Measurements from ENCODE around the genes TDG and EID3.

GRCh38 chr12:101932332-101932763, 55.0 kb downstream of the DRAM1 start:
- CAGE, long polyA plus RNA = no peak
- RRBS = no CpG with 5 or more reads among the region's 5 CpGs

- CAGE, long polyA plus RNA = no peak
- RRBS = no CpG with 5 or more reads among the region's 2 CpGs
Measured at GRCh38 chr12:102121020-102121286, 970 bp downstream of the PARPBP start.

DNA sequence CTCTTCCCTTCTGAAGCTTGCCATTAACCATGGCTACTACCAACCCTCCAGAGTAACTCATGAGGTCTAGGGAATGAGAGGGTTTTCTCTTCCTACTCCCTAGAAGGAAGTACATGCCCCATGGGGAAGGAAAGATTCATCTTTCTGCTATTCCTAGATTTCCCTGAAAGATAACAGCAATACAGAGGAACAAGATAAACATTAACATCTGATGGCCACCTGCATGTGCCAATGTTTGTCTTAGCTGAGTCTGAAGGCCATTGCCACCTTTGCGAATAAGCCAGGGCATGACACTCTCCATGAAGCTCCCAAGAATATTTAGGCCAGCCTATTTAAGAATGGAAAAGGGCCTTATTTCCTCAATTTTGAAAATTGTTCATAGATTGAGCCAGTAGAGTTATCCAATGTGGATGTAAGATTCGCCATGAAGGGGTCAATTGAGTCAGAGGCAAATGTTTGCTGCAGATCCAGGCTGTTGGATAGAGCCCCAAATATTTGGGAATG, 26.0 kb downstream of the IGF1 start:
- CAGE, long polyA plus RNA = no peak
- RRBS = no CpG with 5 or more reads among the region's 2 CpGs

GRCh38 chr12:102878806-102879499, 38.1 kb downstream of the PAH start:
- CAGE, long polyA plus RNA = no peak
- RRBS = no CpG with 5 or more reads among the region's 15 CpGs

GRCh38 chr12:102921370-102921709, 4.3 kb upstream of the PAH start:
- CAGE, long polyA plus RNA = no peak

- CAGE, long polyA plus RNA = no peak
- RRBS = 3% methylated on average over 24 of the region's 86 CpGs
Measured at GRCh38 chr12:102958192-102958909, 877 bp downstream of the ASCL1 start.

DNA sequence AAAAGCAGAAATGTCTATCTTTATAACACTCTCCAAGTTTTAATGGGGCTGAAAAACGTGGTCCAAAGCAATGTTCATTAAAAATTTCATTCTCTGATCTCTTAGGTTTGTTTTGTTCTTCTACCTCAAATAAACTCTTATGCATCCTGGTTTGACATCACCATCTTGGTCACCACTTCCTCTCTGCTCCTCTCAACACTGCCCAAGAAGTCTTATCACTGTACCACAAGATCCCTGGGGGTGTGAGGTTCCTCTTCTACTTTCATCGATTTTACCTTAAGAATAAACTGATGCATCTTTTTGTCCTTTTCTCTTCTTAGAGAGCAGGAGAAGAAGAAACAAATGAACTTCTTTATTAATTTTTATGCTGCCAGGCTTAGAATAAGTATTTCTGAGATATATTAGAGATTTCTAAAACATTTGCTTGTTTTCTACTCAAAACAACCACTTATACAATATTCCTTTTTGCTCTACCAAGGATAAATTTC, 40.3 kb downstream of the C12orf42 start:
- CAGE, long polyA plus RNA = no peak
- RRBS = no CpG with 5 or more reads among the region's 2 CpGs

- CAGE, long polyA plus RNA = no peak
- RRBS = no CpG with 5 or more reads among the region's 6 CpGs
Measured at GRCh38 chr12:103793750-103794257, 47.2 kb downstream of the NT5DC3 start.

DNA sequence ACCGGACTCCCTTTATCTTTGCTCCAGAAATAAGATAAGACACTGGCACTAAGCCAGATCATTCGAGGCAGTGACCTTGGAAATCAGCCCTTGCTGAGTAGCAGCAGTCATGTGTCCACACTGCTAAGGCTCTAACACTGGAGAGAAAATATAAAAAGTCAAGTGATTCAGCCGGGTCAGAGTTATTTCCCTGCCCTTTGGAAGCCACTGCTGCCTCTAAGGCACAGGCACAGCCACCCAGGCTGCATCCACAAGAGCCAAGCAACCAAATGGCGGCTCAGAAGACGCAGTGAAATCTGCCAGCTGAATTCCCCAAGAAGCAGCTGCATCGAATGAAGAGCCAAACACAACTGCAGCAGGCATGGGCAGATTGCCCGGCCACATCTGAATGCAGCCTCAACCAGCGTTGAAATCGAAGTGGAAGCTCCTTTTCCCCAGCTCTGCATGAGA, 40.7 kb downstream of the NT5DC3 start:
- CAGE, long polyA plus RNA = no peak
- RRBS = no CpG with 5 or more reads among the region's 9 CpGs

DNA sequence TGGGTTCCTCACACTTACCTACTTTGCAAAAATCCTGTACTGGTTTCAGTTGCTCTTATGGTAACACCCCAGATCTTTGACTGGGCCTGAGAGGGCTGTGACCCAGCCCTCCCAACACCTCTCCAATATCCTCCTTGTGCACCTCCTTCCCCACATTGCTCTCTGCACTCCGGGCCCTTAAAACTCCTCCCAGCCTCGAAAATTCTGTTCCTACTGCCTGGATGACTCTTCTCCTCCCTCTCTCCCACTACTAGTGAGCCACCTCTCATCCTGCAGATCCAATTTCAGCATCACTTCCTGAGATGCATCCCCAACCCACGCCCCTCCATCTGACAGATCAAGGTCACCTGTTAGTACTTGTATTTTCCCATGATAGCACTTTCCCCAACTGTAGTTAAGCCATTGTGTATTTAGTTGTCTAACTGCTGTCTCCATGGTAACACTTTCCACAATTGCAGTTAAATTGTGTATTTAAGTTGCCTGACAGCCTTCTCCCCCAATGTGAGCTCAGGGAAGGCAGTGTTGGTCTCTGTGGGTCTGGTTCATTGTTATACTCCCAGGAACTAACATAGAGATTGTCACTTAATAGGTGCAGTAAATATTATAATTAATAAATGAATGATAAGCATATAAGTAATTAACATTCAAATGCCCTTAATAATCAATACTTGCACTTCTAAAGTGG, 11.6 kb upstream of the NT5DC3 start:
- CAGE, long polyA plus RNA = no peak
- RRBS = no CpG with 5 or more reads among the region's 3 CpGs

GRCh38 chr12:103938098-103938643, 8.0 kb downstream of the HSP90B1 start:
- CAGE, long polyA plus RNA = no peak
- RRBS = no CpG with 5 or more reads among the region's 2 CpGs

DNA sequence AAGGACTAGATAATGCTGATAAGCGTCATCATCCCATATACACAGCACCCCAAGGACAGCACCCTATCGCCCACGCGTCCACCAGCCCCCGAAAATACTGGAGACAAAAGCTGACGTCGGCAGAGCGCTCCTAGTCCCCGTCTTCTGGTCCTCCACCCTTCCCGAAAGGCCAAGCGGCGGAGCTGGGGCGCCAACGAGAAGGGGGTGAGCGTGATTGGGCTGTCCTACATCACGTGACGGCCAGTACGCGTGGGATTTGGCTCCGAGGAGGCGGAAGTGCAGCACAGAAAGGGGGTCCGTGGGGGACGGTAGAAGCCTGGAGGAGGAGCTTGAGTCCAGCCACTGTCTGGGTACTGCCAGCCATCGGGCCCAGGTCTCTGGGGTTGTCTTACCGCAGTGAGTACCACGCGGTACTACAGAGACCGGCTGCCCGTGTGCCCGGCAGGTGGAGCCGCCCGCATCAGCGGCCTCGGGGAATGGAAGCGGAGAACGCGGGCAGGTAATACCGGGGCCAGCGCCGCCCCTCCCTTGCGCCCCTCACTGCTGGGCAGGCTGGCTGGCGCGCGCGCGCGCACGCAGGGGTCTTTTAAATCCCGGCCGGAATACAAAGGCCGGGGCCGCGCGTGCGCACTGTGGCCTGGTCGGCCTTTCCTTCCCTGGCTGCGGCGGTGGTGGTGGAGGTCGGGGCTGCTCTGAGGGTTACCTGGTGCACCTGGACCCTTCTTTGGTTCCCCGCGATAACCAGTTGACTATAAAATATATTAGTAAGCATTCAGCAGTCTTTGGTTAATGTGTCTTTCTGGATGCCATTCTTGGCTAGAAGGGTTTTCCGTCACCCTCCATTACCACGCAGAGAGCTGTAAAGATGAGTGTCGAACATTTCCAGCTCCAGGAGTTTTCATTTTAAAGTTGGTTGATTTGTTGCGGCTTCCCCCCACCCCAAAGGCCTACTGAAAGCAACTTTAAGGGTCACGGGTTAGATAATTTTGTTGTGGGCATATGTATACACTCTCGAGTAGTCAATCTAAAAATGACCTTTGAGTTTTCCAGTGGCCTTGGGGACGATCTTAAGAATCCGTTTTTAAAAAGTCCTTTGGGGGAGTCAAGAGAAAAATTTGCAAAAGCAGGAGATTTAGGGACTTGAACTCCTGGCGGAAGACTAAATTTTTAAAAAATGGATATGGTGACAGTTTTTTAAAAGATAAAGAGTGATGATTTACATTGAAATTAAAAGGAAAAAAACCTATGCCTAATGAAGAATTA, at the start of gene TDG:
Gene TDG (plus strand): TSS at position 311 of the 1,263 bp plus-strand sequence.
- CAGE, long polyA plus RNA = start-site peak on the plus strand centred at position 297 of the sequence, 91 bp wide, 603 and 598 reads in 2 replicates
- RRBS = 1% methylated on average over 20 of the region's 70 CpGs

DNA sequence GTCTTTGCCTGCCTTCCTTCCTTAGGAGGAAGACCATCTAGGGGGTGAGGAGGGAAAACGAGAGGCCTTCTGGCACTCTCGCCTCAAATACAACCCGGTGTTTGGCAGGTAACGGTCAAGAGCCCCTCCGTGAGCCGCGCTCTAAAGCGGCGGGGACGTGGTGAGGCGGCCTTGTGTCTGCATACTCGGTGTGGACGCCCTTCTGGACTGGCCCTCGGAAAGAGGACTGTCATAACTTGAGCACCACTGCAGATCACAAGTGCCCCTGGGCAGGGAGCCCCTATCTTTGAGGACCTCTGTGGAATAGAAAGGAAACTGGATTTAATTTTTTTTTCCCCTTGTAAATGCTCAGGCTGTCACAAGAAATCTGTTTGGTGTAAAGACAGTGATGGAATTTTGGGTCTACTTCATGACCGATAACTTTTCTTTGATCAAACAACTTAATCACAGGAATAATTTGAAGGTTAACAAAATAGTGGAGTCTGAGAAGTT, 828 bp downstream of the HCFC2 start:
- CAGE, long polyA plus RNA = no peak
- RRBS = no CpG with 5 or more reads among the region's 15 CpGs

- CAGE, long polyA plus RNA = no peak
- RRBS = 22% methylated on average over 21 of the region's 83 CpGs
Measured at GRCh38 chr12:104303301-104304593, at the start of gene EID3. Gene EID3, plus strand, starts transcription at chr12:104303739.

DNA sequence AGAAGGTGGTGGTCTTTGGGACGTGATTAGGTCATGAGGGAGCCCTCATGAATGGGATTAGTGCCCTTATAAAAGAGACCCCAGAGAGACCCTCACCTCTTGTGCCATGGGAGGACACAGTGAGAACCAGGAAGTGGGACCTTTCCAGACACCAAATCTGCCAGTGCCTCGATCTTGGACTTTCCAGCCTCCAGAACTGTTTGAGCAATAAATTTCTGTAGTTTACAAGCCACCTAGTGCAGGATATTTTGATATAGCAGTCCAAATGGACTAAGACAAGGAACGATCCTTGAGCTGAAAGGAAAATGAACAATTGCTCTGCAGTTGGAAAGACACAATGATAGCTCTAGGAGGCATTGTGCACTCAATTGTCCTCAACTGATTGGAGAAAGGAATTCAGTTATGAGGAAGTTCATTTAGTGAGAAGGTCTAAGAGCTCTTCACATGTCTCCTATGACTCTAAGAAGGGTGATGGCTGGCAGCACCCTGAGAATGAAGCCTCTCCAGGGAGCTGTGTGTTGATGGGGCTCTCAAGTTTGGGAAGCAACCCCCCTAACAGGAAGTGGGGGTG, 20.9 kb downstream of the CHST11 start:
- CAGE, long polyA plus RNA = no peak
- RRBS = no CpG with 5 or more reads among the region's 3 CpGs

GRCh38 chr12:104478095-104479331, 21.8 kb downstream of the CHST11 start:
- CAGE, long polyA plus RNA = no peak
- RRBS = no CpG with 5 or more reads among the region's 12 CpGs

DNA sequence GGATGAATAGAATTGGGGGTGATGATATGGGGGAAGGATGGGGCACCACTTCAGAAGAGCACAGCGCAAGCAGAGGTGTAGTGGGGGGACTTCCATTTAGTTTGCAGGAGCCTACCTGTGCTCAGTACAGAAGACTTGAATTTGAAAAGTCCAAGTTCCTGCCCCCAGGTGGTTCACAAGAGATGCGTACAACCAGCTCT, 175.4 kb downstream of the CHST11 start:
- CAGE, long polyA plus RNA = no peak
- RRBS = no CpG with 5 or more reads among the region's 2 CpGs

DNA sequence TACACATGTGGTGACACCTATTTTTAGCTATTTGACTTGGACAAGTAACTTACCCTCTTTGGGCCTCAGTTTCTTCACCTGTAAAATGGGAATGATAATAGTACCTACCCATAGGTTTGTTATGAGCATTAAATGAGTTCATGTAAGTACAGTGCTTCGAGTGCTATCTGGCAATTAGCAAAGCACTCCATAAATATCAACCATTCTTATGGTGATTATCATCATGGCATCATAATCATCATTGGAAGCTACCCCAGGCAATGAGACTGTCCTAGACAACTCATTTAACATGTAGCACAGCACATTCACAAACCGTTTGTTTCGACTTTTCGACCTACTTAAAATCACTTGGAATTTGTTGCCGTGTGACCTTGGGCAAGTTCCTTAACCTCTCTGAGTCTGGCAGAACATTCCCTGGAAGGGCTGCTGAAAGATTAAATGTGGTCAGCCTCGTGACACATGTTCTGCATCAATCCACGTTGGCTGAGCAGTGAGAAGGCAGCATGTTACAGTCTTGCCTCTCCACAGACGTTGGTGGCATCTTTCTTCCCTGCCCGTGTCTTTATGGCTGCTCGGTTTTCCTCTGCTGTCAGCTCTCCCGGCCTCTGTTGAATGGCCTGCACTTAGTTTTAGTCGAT, 216.8 kb downstream of the CHST11 start:
- CAGE, long polyA plus RNA = no peak
- RRBS = no CpG with 5 or more reads among the region's 12 CpGs

GRCh38 chr12:104710018-104710447, 248.1 kb downstream of the SLC41A2 start:
- CAGE, long polyA plus RNA = no peak
- RRBS = no CpG with 5 or more reads among the region's 7 CpGs

- CAGE, long polyA plus RNA = no peak
- RRBS = no CpG with 5 or more reads among the region's 2 CpGs
Measured at GRCh38 chr12:104909705-104910170, 48.4 kb downstream of the SLC41A2 start.